Uterus (tissue), 7 donors: Measurements from ENCODE around the genes SERPINA5, GLRX5 and TCL1A.

- PRO-cap, 4 experiments = peak in 1 of 4 experiments; most common minus-strand start chr14:94130271 (in 1)
- RAMPAGE, long total RNA, 2 experiments = no peak in any of the 2 experiments
- RRBS = no CpG with 5 or more reads among the region's 6 CpGs
Observed at GRCh38 chr14:94130101-94130371, 632 bp upstream of the IFI27L2 start.

- PRO-cap, 4 experiments = no peak in any of the 4 experiments
- RAMPAGE, long total RNA, 2 experiments = no peak in any of the 2 experiments
- RRBS = no CpG with 5 or more reads among the region's 13 CpGs
Observed at GRCh38 chr14:94377008-94378109, 11.0 kb downstream of the SERPINA1 start.

DNA sequence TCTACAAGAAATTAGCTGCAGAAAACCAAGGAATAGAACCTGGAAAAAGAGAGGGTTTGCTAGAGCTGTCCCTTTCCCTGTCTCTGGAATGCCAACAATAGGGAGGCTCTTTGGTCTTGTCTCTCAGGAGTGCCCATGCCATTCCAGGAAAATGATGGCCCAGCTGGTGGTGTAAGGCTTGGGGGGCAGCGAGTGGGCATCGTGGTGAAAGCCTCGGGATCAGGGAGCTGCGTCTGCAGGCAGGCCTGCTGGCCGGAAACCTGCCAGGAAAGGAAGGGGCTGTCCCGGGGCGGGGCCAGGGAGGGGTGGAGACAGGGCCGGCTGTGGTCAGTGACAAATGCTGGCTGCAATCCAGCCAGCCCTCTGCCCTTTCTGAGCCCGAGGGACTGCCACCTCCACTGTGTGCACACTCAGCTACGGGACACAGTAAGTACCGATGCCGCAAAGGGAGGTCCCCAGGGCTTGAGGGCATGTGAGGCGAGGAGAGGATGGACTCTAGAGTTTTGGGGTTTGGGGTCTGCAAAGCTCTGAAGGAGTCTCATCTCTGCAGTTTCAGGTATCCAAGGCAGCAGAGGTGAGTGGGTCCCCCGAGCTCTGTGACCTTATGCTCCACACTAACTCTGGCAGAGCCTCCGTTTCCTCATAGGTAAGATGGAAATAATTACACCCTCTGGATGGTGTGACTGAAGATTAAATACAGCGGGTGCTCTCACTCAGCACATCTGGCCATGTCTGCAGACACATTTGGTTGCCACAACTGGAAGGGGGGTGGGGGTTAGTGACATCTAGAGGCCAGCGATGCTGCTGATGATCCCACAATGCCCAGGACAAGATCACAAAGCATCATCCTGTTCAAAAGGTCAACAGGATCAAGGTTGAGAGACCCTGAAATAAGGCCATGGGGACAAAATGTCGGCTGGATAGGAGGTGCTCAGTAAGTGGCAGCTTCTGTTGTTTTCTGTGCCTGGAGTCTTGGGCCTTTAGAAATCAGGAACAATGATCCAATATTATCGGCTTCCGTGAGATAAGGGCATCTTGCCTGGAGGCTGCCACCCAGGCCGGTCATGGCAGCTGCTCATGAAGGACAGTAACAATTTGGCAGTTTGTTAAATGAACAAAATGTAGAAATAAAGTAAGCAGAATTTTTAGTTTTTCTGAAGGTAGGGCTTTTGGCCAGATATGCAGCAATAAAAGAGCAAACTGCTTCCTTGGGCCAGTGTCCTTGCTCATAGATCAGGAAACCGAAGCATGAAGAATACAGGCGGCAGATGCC, at the start of gene SERPINA5:
SERPINA5 (plus strand) TSS at position 362 of the 1,273 bp plus-strand sequence.
- PRO-cap, 4 experiments = peak in 2 of 4 experiments; most common plus-strand start position 409 of the sequence (in 2); most common minus-strand start position 235 of the sequence (in 1)
- RAMPAGE, long total RNA, 2 experiments = no peak in any of the 2 experiments
- RRBS = no CpG with 5 or more reads among the region's 23 CpGs

DNA sequence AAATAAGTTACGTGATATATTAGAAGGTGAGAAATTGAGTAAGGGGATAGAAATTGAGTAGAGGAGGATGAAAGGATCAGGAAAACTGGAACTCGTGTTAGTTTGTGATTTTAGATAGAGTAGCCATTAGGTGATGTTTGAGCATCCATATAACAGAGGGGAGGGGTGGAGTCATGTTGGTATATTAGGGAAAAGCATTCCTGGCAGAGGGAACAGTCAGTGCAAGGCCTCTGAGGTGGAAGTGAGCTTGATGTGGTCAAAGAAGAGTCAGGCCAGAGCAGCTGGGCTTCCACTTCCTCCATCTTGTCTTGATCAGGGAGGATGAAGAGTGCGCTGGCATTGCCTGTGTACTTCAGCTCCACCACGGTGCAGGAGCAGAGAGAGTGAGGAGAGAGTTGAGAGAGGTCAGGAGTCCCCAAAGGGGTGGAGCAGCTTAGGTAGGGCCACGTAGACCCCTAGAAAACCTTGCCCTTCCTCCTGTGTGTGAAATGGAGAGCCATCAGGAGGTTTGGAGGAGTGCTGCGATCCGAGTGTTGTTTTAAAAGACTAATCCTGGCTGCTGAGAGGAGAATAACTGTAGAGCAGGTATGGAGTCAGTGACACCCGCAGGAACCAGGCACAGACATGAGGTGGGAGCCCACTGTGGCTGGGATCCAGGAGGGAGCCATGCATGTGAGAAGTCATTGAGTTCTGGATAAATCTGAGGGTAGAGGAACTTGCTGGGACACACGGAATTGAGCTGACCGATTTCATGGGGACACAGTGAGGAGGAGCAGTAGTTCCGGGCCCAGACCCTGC, 8.0 kb downstream of the SERPINA3 start:
- PRO-cap, 4 experiments = no peak in any of the 4 experiments
- RAMPAGE, long total RNA, 2 experiments = no peak in any of the 2 experiments
- RRBS = no CpG with 5 or more reads among the region's 11 CpGs

GRCh38 chr14:95046765-95047301, 110.5 kb downstream of the DICER1 start:
- PRO-cap, 4 experiments = peak in 1 of 4 experiments; most common minus-strand start chr14:95046971 (in 1)
- RAMPAGE, long total RNA, 2 experiments = no peak in any of the 2 experiments
- RRBS = no CpG with 5 or more reads among the region's 13 CpGs

- PRO-cap, 4 experiments = no peak in any of the 4 experiments
- RAMPAGE, long total RNA, 2 experiments = start-site peak on the minus strand in 1 of 2 experiments, at chr14:95094065-95094131 at its widest, 18 reads per replicate
- RRBS = no CpG with 5 or more reads among the region's 14 CpGs
Observed at GRCh38 chr14:95093731-95094247, 63.5 kb downstream of the DICER1 start.

- PRO-cap, 4 experiments = no peak in any of the 4 experiments
- RAMPAGE, long total RNA, 2 experiments = start-site peak on the minus strand in 1 of 2 experiments, at chr14:95207579-95208436 at its widest, 8 reads per replicate
- RRBS = no CpG with 5 or more reads among the region's 9 CpGs
Observed at GRCh38 chr14:95207944-95208605, 50.7 kb upstream of the DICER1 start.

DNA sequence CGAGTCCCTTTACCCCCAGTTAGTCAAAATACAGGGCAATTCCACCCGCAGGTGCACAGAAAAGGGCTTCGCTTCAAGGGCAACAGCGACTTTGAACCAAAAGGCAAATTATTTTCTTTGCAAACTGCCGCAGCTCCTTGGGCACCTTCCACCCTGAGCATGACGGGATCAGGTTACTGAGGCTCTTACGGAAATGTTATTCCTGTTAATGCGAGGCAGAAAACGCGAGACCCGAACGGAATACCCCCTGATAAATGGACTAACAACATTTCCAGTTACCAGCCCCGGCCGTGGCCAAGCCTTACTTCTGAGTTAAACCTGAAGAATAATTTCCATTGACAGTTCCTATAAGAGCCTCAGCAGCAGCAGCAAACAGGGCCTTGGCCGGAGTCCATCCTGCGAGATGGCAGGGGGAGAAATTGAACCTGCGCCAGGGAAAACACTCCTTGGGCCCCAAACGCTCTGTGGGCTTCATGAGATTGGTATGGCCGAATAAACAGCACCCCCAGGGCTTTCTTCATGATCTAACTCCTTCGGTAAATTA, 70.0 kb upstream of the DICER1 start:
- PRO-cap, 4 experiments = peak in 2 of 4 experiments; most common minus-strand start position 161 of the sequence (in 2)
- RAMPAGE, long total RNA, 2 experiments = no peak in any of the 2 experiments
- RRBS = 10% methylated on average over 3 of the region's 20 CpGs

DNA sequence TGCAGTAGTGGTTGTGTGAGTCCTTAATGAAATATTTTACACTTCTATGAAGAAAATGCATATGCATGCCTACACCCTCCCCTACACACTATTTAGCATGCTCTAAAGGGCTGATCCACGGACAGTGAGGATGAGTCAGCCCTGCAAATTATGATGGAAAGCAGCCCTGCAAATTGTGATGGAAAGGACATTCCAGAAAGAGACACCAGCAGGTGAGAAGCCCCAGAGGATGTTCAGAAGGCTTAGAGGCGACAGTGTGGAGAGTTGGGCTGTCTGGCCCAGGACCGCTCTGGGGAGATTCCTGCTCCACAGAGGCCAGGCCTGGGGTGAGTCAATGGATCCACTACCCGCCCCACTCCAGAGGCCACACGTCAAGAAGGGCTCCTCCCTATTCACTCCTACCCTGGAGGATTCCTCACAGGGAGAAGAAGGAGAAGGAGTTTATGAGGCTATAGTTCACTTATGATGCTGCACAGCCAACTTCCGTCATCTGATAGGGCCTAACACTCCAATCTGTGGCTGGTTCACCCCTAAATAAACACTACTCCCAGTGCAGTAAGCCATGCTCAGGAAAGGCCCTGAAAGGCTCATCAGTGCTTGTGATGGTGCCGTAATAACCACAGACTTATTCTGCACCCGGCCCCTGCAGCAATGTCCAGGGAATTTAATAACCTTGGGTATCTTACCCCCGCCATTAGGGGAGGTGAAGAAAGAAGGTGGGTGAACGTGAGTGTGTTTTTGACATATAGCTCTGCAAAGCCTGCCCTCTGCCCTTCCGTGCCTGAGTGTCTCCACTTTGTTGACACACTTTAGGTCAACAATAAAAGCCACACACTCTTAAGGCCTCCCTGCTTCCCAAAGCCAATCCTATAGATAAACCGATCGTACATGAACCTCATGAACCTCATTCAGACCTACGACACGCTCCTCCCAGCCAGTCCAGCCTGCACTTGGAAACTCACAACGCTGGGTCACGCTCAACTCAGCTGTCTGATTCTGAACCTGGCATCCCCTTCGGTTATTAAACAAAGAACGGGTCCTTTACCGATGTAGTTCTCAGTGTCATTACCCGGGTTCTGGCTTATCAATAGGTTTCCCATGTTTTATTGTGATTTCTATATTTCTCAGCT, 46.4 kb downstream of the CLMN start:
- PRO-cap, 4 experiments = no peak in any of the 4 experiments
- RAMPAGE, long total RNA, 2 experiments = no peak in any of the 2 experiments
- RRBS = no CpG with 5 or more reads among the region's 21 CpGs

DNA sequence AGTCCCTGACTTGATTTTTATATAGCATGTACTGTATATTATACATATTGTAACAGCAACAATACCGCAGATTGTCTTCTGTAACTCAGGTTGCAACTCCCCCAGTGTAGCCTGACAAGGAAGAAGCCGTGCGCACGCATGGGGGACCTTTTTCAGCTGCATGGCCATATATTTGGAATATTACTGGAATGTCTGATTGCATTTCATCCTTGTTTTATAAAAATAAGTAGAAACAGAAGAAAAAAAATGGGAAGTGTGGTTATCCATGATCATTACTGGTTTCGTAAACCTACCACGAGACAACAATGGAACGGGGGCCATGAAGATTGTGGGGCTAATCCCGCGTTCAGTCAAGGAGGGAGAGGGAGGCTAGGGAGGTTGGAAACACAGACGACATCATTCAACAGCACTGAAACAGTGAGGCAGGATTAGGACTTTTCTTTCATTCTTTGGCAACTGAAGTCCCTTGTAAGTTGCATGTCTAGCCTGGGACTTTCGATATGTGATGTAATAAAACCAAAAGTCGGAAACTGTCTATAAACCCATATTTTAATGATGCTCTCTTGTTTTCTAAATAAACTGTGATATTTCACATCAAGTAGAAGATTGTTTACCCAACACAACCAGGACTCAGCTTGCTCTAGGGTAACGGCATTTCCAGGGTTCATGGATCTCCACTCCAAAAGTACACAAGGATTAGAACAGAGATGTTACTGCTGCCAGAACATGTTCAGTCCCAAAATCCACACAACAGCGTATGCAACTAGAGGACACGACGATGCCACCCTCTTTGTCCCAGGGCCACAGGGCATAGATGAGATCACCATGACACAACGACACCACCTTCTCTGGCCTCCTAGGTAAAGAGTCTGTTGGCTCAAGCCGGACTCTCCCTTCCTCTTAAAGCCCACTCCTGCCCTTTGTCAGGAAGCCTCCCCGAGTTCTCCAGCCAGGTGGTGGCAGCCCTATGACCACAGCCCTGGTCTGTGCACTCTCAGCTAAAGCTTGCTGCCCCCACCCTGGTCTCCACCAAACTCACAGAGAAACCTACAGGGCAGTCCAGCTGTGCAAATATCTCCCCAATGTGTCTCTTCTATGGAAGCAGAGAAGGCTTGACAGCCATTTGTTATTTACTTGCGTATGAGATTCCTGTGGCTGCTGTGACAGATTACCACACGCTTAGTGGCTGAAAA, 10.6 kb downstream of the CLMN start:
- PRO-cap, 4 experiments = no peak in any of the 4 experiments
- RAMPAGE, long total RNA, 2 experiments = no peak in any of the 2 experiments
- RRBS = no CpG with 5 or more reads among the region's 21 CpGs

GRCh38 chr14:95427402-95428087, 88.9 kb downstream of the SYNE3 start:
- PRO-cap, 4 experiments = no peak in any of the 4 experiments
- RAMPAGE, long total RNA, 2 experiments = start-site peak on the minus strand in 1 of 2 experiments, at chr14:95427460-95427858 at its widest, 5 reads per replicate
- RRBS = no CpG with 5 or more reads among the region's 10 CpGs

DNA sequence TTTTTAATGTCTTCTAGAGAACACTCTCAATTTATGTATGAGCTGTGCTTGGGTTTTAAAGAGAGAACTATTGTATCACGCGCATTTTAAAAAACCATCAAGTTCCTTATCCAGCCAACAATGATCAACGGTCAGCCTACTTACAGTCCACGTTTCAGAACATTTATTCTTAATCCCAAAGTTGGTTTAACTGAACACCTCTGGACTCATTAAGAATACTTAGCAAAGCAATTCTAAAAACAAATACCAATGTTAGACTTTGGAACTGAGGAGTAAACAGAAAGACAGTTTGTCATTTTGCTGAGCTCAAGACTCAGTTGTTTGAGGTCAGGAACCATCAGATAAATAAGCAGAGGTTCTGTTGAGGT, 72.5 kb downstream of the SYNE3 start:
- PRO-cap, 4 experiments = no peak in any of the 4 experiments
- RAMPAGE, long total RNA, 2 experiments = no peak in any of the 2 experiments
- RRBS = no CpG with 5 or more reads among the region's 4 CpGs

GRCh38 chr14:95534891-95535535, at the start of gene GLRX5:
Gene GLRX5, plus strand, starts transcription at chr14:95535050.
- PRO-cap, 4 experiments = peak in 4 of 4 experiments; most common plus-strand start chr14:95535050 (in 4)
- RAMPAGE, long total RNA, 2 experiments = no peak in any of the 2 experiments
- RRBS = 1% methylated on average over 53 of the region's 78 CpGs

DNA sequence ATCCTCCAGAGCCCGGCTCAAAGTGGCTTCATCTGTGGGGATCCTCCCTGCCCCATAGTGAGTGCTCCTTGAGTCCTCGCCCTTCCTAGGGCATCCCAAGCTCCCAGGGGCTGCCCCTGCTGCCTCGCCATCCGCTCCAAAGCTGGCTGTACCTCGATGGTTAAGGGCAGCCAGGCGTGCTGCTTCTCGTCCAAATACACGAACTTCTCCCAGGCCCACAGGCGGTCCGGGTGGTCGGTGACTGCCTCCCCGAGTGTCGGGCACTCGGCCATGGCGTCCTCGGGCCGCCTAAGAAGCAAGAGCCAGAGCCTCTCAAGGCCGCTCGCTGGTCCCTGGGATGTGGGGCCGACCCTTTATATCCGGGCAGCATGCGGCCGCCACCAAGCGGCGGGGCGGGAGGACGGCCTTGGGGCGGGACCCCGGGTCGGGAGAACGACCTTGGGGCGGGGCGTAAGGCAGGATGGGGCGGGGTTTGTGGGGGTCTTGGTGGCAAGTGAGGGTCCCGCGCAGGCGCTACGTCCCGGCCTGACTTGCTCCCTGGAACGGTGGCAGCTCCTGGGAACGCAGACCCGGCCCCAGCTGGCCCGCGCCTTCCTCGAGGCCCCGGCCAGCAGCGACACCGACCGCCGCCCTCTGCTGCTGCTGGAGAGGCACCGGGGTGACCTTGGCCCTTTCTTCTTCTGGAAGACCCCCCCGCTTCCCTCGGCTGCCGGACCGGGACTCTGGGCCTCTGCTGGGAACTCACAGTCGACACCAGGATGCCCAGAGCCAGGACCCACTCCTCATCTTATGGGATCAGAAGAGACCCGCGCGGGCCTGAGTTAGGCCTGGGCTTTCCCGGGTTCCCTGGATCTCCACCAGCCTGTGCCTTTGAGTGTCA, at the start of gene TCL1A:
TCL1A (minus strand) TSS at position 331 of the 880 bp plus-strand sequence.
- PRO-cap, 4 experiments = no peak in any of the 4 experiments
- RAMPAGE, long total RNA, 2 experiments = no peak in any of the 2 experiments
- RRBS = 24% methylated on average over 36 of the region's 60 CpGs

DNA sequence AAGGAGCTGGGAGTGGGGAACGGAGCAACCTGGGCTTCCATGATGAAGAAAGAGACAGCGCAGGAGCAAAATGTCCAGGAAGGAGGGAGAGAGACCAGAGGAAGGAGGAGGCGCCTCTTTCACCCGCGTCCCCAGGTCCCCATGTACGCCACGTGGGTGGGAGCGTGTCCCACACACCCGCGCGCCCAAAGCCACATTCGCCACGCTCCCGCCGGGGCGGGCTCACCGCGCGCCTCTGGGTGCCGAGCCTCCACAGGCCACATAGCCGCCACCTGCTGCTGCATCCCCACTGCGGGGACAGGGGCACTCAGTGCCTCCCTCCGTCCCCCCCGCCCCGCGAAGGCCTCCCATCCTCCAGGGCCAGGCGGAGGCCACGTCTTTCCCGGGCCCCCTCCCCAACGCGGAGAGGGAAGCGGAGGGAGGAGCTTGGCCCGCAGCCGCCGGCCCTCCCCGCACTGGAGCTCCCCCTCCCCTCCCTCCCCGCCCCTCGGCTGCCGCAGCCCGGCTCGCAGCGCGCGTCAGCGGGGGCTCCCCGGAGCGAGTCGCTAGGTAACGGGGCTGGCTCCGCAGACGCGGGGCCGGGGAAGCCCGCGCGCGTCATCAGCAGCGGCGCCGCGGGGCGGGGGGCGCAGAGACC, 162.0 kb upstream of the TCL1A start:
- PRO-cap, 4 experiments = peak in 2 of 4 experiments; most common plus-strand start position 569 of the sequence (in 2); most common minus-strand start position 274 of the sequence (in 1)
- RAMPAGE, long total RNA, 2 experiments = no peak in any of the 2 experiments
- RRBS = 2% methylated on average over 29 of the region's 63 CpGs

- PRO-cap, 4 experiments = peak in 4 of 4 experiments; most common plus-strand start chr14:96054231 (in 2); most common minus-strand start chr14:96053996 (in 4)
- RAMPAGE, long total RNA, 2 experiments = no peak in any of the 2 experiments
- RRBS = no CpG with 5 or more reads among the region's 11 CpGs
Observed at GRCh38 chr14:96053920-96054450, 14.8 kb downstream of the C14orf132 start.

DNA sequence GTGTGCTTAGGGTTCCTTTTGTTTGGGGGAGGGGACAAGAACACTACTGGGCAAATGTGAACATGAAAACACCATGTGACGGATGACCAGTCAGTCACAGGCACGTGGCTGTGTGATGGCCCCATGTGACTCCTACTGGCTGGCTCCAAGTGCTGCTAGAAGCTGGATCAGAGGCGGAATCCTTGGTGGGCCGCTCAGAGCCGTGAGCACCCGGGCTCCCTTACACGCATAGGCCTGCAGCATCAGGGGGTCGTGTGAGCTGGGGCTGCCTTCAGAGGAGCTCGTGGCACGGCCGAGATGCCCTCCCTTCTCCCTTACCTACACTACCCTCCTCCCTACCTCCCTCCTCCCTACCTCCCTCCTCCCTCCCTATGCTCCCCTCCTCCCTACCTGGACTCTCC, 61.0 kb downstream of the C14orf132 start:
- PRO-cap, 4 experiments = no peak in any of the 4 experiments
- RAMPAGE, long total RNA, 2 experiments = no peak in any of the 2 experiments
- RRBS = no CpG with 5 or more reads among the region's 11 CpGs

DNA sequence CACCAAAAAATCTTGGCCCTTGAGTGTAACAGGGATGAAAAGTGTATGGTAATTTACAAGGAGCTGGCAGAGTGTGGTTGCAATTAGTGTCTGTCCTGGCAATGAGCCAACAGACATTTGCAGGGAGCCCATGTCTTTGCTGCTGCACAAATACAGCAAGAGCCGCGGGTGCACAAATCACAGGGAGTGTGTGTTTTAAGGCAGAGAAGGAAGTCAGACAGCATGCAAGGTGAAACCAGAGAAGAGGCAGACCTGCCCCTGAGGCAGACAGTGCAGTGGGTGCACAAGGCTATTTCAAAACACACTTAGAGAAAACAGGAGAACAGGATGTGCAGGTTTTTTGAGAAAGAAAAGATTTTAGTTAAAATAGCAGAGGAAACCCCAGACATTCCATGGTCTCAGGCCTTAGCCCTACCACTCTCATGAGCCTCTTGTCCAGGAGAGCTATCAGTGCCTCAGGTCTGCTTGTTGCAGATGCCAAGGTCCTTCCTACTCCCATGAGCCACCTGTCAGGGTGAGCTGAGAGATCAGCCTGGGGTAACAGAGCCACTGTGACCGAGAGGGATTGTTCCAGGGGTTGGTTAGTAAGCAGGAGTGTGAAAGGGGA, 78.0 kb downstream of the C14orf132 start:
- PRO-cap, 4 experiments = no peak in any of the 4 experiments
- RAMPAGE, long total RNA, 2 experiments = no peak in any of the 2 experiments
- RRBS = no CpG with 5 or more reads among the region's 3 CpGs

DNA sequence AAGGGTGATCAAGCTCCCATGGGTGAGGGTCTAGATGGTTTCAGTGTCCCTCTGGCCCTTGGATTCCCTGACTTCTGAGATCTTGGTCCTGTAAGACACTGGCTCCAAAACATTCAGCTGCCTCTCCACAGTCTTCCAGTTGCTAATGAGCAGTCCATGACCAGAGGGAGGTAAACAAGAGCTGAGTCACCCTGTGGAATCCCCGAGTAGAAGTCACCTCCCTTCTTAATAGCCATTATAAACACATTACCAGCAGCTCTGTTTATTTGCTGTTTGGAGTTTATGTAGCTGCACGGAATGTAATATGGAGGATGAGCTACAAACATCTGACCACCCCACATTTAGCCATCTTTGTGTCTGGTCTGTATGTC, 37.3 kb upstream of the BDKRB2 start:
- PRO-cap, 4 experiments = peak in 2 of 4 experiments; most common plus-strand start position 265 of the sequence (in 1); most common minus-strand start position 147 of the sequence (in 2)
- RAMPAGE, long total RNA, 2 experiments = no peak in any of the 2 experiments
- RRBS = no CpG with 5 or more reads among the region's 2 CpGs

DNA sequence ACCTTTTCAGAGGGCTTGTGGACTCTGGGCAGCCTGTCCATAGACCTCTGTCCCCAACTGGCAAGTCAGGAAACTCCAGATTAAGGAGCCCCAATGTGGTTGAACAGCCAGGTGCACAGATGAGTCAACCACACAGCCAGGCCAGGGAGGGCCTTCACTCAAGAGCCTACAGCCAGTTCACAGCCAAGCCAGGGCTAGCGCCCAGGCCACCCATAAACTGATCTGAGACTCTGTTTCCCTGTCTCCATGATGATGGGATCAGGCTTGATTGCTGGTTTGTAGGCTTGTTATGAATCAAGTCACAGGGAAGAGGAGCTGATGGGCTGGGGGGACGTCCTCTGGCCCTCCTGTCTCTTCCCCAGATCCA, 943 bp upstream of the BDKRB2 start:
- PRO-cap, 4 experiments = peak in 1 of 4 experiments; most common plus-strand start position 175 of the sequence (in 1)
- RAMPAGE, long total RNA, 2 experiments = no peak in any of the 2 experiments
- RRBS = no CpG with 5 or more reads among the region's 2 CpGs